Right cardiac atrium (tissue), 1 donor: ENCODE measurements around the gene L2HGDH.

DNA sequence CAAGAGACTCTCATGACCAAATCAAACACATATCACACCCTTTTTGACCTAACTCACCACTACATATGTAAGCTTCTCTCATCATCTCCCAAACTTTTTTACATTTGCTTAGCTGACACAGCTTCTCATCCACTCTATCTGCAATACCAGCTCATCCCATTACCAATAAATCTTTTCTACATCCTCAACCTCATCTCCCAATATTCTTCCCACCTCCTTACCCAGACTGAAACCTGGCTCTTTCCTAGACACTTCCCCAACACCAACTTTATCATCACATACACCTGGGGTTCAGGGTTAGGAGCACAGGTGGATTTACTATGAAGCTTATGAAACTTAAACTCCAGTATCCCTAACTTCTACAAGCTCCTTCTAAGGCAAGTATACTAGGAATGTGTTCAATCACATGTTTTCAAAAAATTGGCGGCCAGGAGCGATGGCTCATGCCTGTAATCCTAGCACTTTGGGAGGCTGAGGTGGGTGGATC lies 6.0 kb downstream of the RPS29 start:
- PRO-cap, result no peak

GRCh38 chr14:49585268-49585715 lies 888 bp downstream of the RPS29 start:
- PRO-cap, result no peak

DNA sequence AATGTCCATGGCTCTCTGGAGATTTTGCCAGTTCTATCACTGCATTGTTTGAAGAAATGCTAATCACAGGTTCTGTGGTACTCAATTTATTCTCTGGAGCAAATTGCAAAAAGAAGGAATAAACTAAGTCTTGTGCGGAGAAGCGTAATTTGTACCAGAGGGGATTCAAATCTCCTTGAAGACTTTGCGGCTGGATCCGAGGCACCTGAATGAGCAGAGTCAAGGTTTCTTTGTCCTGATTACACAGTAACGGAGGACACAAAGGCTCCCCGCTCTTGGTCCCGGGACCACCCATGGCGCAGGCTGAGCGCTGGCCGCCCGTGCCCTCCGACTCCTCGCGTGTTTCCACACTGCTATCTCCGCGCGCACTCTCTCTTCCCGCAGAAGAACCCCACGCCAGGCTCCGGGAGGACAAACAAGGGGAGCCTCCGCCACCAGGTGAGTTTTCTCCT lies 1.7 kb downstream of the DNAAF2 start:
- PRO-cap, result no peak

GRCh38 chr14:49907114-49907688 lies 14.3 kb downstream of the ARF6 start:
- PRO-cap, result no peak

- PRO-cap, result no peak
Measured at GRCh38 chr14:49981930-49983070, 89.4 kb downstream of the ARF6 start.

- PRO-cap, result no peak
Measured at GRCh38 chr14:49986534-49987206, 93.8 kb downstream of the ARF6 start.

GRCh38 chr14:50018126-50019126 lies 97.9 kb downstream of the VCPKMT start:
- PRO-cap, result no peak

- PRO-cap, result no peak
Measured at GRCh38 chr14:50023451-50024161, 92.8 kb downstream of the VCPKMT start.

GRCh38 chr14:50031296-50031816 lies 85.0 kb downstream of the VCPKMT start:
- PRO-cap, result no peak

GRCh38 chr14:50040361-50040964 lies 75.9 kb downstream of the VCPKMT start:
- PRO-cap, result bidirectional peak, plus-strand start at chr14:50040664, minus-strand start at chr14:50040556

- PRO-cap, result no peak
Measured at GRCh38 chr14:50062532-50063159, 53.7 kb downstream of the VCPKMT start.

DNA sequence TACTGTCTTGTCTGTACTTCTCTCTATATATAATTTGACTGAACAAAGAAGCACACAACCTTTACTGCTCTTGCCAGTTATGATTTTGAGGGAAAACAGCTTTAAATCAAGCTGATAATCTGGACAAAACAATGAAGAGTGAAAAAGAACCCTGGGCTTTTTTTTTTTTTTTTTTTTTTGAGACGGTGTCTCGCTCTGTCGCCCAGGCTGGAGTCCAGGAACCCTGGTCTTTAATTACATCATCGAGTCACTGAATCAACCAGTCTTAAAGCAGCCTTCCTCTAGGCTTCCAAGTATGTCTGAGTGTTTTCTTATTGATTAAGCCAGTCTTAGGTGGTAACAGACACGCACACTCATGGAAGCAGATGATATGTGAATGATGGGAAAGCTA lies 5.9 kb upstream of the VCPKMT start:
- PRO-cap, result no peak

DNA sequence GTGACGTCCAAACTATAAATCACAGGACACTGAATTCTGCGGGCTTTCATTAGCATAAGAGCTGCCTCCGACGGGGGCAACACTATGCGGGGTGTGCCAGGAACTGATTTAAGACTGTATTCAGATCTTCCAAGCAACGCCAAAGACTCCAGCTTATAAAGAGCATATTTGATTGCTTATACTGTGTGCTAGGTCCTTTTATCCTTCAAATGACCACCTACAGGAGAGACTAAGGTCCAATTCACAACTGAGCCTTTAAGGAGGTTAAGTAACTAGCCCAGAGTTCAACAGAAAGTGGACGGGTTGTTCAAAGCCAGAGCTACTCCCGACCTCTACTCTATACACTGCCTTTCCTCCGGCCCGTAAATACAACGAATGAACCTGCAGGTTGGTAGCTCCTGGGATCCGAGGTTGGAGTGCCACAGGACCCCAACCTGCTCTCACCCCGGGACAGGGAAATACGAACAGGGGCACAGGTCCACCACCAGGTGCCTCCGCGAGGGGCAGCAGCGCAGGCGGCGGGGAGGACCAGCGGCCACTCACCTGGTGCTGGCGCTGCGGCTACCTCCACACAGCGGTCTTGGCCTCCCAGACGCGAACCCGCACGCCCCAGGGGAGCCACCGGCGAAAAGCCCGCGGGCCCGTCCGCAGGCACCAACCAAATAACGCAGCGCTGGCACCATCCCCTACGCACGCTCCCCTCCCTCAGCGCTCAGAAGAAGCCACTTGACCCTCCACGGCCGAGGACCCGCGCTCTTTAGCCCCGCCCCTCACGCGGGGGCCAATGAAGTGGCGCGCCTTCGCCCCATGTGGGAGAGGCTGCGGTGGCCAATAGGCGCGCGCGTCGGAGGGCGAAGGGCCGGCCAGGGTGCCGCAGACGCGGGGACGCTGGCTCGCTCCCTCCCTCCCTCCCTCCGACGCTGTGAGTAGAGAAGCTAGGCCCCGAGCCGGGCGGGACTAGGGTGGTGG lies at the start of gene L2HGDH:
TSS of gene L2HGDH (minus strand) at position 762 of the 969 bp plus-strand sequence.
- PRO-cap, result bidirectional peak, plus-strand start at position 859 of the sequence, minus-strand start at position 759 of the sequence

DNA sequence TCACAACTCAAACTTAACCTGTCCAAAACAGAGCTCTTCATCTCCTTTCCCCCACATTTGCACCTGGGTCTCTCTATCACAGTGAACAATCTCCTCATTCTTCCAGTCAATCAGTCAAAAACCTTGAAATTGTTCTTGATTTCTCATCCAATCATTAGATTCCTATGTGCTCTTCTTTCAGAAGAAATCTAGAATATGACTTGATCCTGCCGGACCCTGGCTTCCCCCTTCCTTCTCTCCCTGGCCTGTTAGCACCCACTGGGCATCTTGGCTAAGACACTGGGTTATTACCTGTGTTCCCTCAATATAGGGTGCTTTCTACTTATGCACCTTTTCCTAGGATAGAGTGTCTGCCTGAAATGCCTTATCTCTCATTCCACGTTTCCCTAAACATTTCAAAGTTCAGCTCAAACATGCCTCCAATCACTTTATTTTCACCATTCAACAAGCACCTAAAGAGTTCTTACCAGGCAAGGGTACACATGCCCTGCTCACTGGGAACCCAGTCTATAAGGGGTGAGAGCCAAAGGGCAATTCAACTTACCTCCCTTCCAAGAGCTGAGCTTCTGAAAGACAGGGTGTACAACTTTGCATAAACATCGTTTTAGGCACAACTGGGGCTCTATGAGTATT lies 3.8 kb downstream of the CDKL1 start:
- PRO-cap, result no peak

- PRO-cap, result no peak
Measured at GRCh38 chr14:50515222-50516091, 16.9 kb downstream of the MAP4K5 start.

DNA sequence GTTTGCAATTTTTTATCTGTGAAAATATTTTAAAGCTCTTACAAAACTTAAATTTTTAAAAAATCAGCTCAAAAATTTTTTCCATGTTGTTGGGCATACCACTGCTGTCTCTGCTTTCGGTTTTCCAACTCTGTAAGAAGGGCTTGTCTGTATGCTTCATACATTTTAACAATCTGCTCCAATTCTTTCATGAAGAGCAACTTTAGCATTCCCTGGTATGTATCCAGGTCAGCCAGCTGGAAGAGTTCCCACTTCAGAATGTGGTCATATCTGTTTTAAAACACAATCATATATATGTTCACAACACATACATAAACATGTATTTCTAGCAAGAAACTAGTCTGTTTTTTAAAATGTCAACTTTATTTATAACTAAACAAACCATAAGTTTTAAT lies 33.0 kb downstream of the SAV1 start:
- PRO-cap, result no peak

DNA sequence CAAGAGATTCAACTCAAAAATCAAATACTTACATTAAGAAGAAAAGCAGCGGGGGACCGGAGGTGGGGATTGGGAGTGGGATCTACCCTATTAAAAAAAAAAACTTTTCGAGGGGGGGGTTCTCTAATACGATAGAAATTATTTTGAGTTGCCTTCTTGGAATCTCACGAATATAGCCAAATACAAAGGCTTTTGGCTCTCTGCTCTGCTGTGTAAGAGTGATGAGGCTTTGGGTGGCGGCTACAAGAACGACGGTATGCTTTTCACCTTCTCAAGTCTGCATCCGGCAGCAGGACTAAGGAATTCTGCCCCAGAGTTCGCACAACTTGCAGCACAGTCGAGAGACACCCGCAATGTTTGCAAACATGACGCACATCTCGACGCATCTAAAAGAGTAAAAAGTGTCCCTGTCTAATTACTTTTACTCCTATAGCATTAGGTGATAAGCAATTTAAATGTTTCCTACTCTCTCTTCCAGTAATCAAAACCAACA lies 945 bp downstream of the SAV1 start:
- PRO-cap, result unidirectional peak, plus-strand start at position 274 of the sequence

GRCh38 chr14:50726127-50726830 lies 58.2 kb upstream of the SAV1 start:
- PRO-cap, result no peak

- PRO-cap, result no peak
Measured at GRCh38 chr14:50926842-50927319, 17.4 kb downstream of the PYGL start.

DNA sequence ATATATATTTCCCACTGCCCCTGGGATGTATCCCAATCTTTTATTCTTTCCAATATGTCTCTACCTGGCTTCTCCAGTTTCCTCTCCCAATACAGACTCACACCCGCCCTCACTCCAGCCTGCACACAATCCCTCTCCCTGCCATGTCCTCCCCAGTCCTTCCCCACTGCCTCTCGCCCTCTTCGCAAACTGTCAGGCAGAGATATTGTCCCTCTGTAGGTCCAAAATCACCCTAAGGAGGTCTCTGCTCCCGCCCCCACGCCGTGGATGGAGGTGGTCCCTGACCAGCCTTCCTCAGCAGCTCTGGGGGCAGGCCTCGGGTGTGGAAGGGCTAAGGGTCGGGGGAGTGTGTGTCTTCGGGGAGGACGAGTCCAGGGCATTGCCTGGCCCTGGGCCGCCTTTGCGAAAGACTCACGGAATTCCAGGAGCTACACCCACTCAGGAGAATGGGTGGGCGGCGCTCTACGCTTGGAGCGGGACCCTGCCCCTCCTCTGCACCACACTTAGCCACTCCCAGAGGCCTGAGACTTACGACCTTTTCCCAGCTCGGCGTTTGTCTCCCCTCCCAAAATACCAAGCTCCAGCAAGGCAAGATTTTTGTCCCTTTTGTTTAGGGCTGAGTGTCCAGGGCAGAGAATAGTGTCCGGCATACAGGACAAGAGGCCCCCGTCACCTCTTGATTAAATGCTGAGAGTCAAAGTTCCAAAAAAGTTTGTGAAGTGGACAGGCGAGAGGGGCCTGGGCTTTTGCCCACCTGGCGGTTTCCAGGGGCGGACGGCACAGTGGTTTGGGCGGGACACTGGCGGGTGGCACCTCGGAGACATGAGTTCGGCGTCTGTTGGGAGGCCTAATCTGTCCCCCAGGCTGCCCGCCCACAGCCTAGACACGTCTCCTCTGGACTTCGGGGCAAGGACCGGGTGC lies 884 bp downstream of the PYGL start:
- PRO-cap, result no peak